Epithelial cell of proximal tubule (primary cell): ENCODE measurements around a stretch of chr5.

GRCh38 chr5:132962297-132963186 lies 892 bp downstream of the AFF4 start:
- RAMPAGE, long total RNA: no peak
- RRBS: under 1% methylated on average over 4 of the region's 31 CpGs

GRCh38 chr5:133844932-133845214 lies 123.6 kb downstream of the C5orf15 start:
- RAMPAGE, long total RNA: no peak
- RRBS: no CpG with 5 or more reads among the region's 6 CpGs

DNA sequence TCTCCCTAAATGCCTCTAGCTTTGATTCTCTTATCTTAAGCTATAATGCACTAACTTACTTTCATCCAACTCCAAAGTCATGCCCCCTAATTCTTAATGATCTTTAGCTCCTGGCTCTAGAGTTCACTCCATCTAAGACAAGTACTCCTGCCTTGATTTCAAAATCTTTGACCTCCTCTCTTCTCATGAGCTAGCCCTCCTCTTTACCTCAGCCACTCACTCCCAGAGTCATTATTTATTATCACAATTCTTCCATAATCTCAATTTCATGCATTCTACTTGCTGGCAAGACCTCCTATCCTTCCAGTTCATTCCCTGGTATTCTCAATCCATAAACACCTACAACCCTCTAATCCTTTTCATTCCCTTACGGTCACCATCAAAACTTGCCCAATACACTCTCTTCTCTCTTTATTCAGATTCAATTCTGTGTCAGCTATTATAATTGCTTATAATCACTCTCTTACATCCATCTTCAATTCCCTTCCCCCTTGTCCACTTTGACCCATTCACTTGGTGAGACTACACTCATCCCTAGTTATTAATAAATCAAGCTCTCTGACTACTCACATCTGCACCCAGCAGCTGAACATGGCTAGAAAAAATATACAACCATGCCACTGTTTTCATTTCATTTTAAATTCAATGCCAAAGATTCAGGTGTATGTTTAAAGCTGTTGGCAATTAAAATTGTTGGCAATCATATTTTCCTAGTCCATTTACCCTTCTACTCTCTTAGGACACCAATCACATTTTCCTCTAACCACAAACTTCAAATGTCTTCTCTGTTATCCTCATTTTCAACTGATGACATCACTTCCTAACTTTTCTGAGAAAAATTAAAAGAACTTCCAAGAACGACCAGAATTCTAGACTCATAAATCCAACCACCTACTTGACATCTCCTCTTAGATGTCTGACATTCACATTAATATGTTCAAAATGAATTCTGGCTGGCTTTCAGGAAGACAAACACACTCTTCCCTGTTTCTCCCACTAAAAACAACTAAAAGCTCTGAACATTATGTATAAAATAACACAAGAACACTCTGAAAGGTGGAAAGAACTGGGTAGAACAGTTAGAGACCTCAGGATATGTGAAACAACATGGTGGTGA lies 5.6 kb downstream of the C5orf15 start:
- RAMPAGE, long total RNA: no peak
- RRBS: no CpG with 5 or more reads among the region's 2 CpGs

DNA sequence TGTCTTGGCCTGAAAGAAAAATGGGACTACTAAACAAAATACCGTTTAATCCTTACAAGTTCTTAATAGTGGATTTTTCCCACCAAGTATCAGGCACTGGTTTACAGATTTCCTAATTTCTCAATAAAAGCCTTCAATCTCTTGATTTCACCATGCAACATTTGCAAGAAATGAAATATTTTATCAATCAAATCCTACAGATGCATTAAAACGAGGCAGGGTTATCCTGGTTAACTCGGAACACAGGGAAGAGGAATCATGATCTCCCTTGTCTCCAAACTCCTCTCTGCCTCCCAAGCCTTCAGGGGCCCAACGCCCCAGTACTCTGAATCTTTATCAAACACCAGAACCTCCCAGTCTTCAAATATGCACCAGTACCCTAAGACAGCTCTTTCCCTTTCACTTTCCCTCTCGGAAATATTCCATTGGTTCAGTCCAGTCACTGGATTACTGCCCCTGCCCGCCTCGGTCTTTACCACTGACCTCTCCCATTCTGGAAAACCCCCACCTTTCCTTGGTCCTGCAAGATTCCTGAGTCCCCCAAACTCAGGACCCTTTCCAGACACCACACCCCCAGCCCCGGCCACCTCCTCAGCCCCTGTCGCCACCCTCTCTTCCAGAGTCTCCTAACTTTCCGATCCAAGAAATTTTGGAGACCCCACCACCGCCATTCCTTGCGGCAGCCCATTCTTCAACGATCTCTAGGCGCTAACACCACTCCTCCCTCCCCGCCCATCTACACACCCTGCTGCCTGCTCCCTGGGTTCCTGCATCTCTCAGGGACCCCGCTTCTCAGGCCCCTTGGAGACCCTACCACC lies 765 bp downstream of the C5orf15 start:
- RAMPAGE, long total RNA: no peak
- RRBS: no CpG with 5 or more reads among the region's 16 CpGs

GRCh38 chr5:134086982-134087376 lies 27.5 kb upstream of the TCF7 start:
- RAMPAGE, long total RNA: no peak
- RRBS: no CpG with 5 or more reads among the region's 13 CpGs

- RAMPAGE, long total RNA: no peak
- RRBS: no CpG with 5 or more reads among the region's 6 CpGs
Observed at GRCh38 chr5:134090366-134091034, 24.0 kb upstream of the TCF7 start.

DNA sequence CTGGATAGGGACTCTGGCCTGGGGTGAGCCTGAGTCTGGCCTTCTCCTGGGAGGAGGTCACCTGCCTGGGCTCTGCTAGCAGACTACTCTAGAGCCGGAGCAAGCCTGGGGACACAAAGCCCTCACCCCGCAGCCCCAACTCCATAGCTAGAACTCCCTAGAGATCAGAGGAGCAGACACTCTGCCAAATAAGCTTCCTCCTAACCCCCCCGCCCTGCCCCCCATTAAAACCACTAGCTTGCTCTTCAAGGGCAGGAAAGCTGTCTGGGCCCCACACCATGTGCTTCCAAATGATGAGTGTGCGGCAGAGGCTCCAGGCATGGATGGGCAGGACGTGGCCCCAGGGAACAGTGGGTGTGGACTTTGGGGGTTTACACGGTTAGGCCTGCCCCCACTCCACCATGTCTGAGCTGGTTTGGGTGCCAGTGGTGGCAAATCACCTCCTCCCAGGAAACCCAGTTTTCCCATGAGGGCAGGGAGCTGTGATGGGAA lies 10.0 kb downstream of the TCF7 start:
- RAMPAGE, long total RNA: no peak
- RRBS: no CpG with 5 or more reads among the region's 6 CpGs

GRCh38 chr5:134124953-134125685 lies 10.6 kb downstream of the TCF7 start:
- RAMPAGE, long total RNA: no peak
- RRBS: no CpG with 5 or more reads among the region's 10 CpGs

- RAMPAGE, long total RNA: no peak
- RRBS: no CpG with 5 or more reads among the region's 16 CpGs
Observed at GRCh38 chr5:134127053-134127942, 12.8 kb downstream of the TCF7 start.

- RAMPAGE, long total RNA: no peak
- RRBS: no CpG with 5 or more reads among the region's 15 CpGs
Observed at GRCh38 chr5:134129207-134129938, 14.9 kb downstream of the TCF7 start.

DNA sequence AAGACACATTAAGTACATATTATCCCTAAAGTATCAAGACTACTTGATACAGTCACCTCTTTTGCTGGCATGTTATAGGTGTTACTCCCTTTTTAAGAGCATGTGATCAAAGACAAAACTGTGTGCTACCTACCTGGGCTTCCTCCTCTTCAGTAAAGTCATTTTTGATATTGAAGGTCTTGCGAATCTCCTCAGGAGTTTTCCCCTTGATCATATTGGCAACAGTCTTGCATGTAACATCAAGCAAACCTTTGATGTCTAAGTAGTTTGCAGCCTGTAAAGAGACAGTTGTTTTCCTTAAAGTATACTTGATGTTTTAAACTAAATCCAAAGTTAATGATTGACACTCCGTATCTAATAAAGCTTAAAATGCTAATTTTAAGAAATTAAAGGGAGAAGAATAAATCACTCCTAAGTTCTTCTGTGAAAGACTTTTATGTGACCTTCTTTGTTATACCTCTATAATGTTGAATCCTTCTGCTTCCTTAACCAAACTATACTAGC lies 18.4 kb downstream of the SKP1 start:
- RAMPAGE, long total RNA: no peak
- RRBS: no CpG with 5 or more reads among the region's 2 CpGs

GRCh38 chr5:134190999-134191696 lies 14.4 kb upstream of the SKP1 start:
- RAMPAGE, long total RNA: no peak
- RRBS: no CpG with 5 or more reads among the region's 3 CpGs

- RAMPAGE, long total RNA: no peak
- RRBS: no CpG with 5 or more reads among the region's 10 CpGs
Observed at GRCh38 chr5:134191697-134192643, 15.2 kb upstream of the SKP1 start.

DNA sequence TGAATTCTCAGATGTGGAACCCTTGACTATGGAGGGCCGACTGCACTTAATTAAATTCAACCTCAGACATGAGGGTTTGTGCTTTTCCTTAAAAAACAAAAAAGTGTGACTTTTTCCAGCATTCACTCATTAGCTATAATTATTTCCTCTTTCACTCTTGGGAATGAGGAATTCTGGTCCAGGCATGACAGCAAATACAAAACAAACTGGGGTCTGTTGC lies 16.8 kb upstream of the SKP1 start:
- RAMPAGE, long total RNA: no peak
- RRBS: no CpG with 5 or more reads among the region's 1 CpG

DNA sequence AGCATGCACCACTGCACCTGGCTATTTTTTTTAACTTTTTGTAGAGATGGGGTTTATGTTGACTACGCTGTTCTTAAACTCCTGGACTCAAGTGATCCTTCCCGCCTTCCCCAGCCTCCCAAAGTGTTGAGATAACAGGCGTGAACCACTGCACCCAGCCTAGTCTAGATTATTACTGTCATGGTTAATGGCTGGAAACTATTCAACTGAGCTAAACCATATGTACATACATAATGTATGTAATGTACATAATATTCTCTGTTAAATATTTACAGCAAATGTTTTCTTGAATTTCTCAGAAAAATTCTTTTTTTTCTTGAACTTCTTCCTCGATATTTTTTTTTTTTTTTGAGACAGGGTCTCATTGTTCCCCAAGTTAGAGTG lies 21.3 kb downstream of the PPP2CA start:
- RAMPAGE, long total RNA: no peak
- RRBS: no CpG with 5 or more reads among the region's 4 CpGs

- RAMPAGE, long total RNA: no peak
- RRBS: no CpG with 5 or more reads among the region's 5 CpGs
Observed at GRCh38 chr5:134246782-134247350, 21.0 kb upstream of the PPP2CA start.

GRCh38 chr5:134247454-134247921 lies 21.6 kb upstream of the PPP2CA start:
- RAMPAGE, long total RNA: no peak
- RRBS: no CpG with 5 or more reads among the region's 4 CpGs

GRCh38 chr5:134345463-134346579 lies 21.1 kb downstream of the CDKL3 start:
- RAMPAGE, long total RNA: no peak
- RRBS: no CpG with 5 or more reads among the region's 14 CpGs

DNA sequence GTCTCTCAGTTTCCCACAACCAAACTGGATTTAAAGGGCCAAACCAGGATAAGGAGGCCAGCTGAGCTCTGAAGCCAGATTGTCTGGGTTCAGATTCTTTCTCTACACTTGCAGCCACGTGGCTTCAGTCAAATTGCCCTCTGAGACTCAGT lies 25.5 kb upstream of the CDKN2AIPNL start:
- RAMPAGE, long total RNA: no peak
- RRBS: no CpG with 5 or more reads among the region's 1 CpG

DNA sequence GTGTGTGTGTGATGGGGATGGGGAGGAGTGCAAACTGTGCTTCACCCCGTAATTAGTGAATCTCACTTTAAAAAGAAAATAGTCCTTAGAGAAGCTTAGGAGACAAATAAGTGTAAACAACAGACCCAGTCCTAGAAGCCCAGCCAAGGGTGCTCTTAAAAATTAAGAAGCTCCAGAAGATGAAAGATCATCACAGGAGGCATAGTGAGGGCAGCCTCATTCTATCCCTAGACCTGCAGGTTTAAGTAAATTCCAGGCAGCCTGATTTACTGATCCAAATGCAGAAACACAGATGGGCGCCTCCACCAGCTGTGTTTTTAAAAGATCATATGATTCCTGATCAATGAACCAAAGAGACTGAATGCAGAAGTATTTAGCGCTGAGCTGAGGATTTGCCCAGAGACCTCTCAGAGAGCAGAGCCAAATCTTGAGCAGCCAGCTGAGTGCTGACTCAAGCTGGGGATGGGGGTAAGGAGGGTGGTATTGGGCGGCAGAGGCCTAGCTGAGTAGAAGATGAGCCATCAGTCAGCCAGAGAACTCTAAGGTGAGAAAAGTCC lies 34.0 kb upstream of the CDKN2AIPNL start:
- RAMPAGE, long total RNA: no peak
- RRBS: no CpG with 5 or more reads among the region's 4 CpGs